HL-60 (cell line): ENCODE results near the genes DDIT4, NUDT13 and MYOZ1.

GRCh38 chr10:72070156-72070614 lies 18.2 kb downstream of the SPOCK2 start:
- RRBS, result no CpG with 5 or more reads among the region's 4 CpGs

DNA sequence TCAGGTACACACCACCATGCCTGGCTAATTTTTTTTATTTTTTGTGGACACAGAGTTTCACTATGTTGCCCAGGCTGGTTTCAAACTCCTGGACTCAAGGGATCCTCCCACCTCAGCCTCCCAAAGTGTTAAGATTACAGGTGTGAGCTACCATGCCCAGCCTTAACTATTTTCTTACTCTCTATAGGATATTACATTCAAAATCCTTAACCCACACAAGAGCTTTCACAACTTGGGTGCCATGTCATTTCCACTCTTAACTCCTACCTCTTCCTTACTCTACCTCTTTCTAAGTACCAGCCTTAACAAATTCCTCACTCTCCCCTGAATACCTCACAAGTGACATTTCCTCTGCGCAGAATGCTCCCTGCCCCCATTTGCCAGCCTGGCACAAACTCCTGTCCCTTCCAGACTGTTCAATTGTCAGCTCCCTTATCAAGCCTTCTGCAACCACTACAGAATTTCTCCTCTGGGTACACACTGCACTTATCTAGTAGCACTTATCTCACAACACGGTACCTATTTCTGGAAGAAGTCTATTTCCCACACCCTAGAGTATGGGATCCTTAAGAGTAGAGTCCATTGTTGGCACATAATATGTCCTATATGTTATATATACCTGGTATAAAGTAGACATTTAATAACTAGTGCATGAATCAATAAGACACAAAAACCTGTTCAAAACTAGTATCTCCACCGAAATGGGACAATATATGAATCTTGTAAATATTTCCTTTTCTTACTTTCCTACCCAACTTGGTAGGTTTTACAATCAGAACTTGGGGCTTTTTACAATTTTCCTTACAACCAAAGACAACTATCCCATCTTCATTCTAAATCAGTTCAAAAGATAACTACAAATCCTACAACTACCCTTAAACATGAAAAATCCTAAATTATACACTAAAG lies 39.1 kb upstream of the ANAPC16 start:
- RRBS, result no CpG with 5 or more reads among the region's 3 CpGs

GRCh38 chr10:72212952-72213501 lies 2.8 kb upstream of the ANAPC16 start:
- RRBS, result no CpG with 5 or more reads among the region's 2 CpGs

DNA sequence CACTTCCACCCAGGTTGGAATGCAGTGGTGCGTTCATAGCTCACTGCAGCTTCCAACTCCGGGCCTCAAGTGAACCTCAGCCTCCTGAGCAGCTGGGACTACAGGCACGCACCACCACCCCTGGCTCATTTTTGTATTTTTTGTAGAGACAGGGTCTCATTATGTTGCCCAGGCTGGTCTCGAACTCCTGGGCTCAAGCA lies 24.5 kb upstream of the DDIT4 start:
- RRBS, result no CpG with 5 or more reads among the region's 4 CpGs

- RRBS, result no CpG with 5 or more reads among the region's 4 CpGs
These were observed 12.2 kb upstream of the DDIT4 start for GRCh38 chr10:72261444-72262068.

DNA sequence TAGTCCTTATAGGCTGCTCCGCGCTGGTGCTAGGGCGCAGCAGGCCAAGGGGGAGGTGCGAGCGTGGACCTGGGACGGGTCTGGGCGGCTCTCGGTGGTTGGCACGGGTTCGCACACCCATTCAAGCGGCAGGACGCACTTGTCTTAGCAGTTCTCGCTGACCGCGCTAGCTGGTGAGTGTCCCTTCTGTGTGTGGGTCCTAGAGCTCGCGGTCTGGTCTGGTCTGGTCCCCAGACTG lies at the start of gene DDIT4:
DDIT4 (plus strand) TSS at position 37 of the 238 bp plus-strand sequence.
- RRBS, result no CpG with 5 or more reads among the region's 17 CpGs

DNA sequence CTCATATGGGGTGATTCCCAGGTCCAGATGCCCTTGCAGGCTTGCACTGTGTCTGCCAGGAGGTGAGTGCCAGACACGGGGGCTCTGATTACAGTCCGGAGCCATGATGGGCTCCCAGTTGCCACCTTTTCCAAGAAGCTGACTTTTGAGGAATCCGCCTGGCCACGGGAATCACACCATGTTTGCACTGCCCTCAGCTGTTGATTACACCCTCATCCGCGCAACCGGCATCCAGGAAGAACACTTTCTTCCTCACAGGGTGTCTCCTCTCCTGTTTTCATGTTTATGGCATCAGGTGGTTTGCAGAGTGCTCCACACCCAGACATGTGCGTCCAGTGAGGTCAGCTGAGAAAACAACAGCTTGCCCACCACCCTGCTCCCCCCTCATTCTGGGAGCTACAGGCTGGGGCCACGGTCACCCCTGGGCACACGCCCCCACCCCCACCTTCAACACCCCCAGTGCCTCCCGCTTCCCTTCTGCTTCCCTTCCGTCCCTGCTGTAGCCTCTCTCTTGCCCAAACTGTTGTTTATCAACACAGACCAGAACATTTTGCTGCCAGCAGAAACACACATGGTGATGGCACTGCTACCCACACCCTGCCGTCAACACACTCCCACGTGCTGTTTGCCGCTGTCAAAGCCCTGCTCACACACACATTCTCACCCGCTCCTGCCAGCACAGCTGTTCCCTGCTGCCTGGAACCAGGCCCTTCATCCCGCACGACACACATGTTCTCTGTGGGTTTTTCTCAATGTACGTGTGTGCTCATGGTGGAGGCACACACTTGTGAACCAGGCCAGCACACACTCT lies 35.8 kb downstream of the DDIT4 start:
- RRBS, result 80% methylated on average over 1 of the region's 19 CpGs

DNA sequence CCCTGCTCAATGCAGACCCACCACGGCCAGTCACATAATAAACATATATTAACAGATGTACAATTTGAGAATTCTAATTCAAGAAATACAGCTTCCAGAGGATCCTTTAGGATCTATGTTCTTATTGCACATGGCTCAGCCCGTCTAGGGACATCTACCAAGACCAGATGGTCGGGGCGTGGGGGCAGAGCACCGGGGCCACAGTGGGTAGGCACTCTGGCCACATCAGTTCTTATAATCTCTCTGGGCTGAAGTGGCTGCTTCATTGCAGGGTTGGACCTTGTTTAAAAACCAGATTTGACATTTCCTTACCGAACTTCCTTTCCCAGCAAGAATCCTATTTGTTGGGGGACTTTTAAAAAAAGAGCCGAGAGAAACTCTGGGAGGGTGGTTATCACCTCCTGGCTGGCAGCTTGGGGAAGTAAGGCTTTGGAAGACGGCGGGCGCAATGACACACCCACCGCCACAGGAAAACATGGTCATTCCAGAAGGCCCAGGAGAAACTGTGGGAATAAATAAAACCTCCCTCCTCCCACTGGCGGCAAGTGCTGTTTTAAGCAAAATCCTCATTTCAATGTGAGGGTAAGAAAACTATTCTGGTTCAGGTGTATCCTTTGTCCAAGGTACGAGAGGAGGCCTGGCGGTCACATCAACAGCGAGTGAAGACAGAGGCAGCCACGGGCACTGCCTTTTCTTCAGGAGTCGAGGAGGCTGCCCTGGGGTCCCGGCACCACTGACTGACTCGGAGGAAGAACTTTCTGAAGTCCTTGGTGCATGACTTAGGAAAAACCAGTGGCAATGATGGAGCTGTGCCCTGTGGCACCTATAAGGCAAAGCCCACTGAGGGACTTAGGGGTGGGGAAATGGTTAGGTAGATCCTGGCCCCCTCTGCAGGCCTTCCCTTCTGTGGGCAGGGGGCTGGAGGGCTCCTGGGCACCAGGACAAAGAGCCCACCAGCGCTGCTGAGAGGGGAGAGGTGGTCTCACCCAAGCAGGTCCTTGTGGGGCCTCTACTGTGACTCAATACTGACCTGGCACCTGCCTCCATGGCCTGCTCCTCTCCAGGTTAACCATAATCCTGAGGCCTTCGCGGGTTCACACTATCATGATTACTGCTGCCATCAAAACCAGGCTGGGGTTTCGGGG lies 21.5 kb downstream of the DNAJB12 start:
- RRBS, result no CpG with 5 or more reads among the region's 23 CpGs

- RRBS, result no CpG with 5 or more reads among the region's 8 CpGs
These were observed 95.4 kb upstream of the DNAJB12 start for GRCh38 chr10:72449929-72450665.

GRCh38 chr10:72605019-72605458 lies 20.8 kb downstream of the MICU1 start:
- RRBS, result no CpG with 5 or more reads among the region's 4 CpGs

DNA sequence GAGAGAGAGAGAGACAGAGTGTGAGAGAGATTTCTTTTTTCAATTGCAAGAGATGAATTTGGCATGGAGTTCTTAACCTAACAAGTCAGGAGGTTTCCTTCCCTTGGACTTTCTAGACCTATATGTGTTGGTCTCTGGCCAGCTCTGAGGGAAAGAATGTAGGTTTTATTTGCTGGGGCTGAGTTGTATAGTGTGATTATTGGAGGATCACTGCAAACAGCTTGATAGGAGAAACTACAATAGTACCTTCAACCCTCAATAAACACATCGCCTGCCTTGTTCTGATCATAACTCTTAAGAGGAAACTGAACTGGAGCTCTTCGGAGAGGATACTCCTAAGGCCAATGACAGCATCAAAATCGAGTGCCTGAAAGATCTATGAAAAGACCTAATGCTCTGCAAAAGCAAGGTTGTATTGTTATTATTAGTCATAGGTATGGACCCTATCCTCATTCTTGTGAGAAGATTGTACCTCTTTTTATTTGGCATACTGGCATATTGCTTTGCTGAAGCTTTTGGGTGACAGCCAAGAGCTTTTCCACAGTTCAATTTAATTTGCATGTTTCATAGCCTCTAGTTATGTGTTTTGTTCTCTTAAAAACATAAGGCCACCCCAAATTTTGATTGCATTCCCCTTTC lies 1.4 kb downstream of the MCU start:
- RRBS, result no CpG with 5 or more reads among the region's 3 CpGs

DNA sequence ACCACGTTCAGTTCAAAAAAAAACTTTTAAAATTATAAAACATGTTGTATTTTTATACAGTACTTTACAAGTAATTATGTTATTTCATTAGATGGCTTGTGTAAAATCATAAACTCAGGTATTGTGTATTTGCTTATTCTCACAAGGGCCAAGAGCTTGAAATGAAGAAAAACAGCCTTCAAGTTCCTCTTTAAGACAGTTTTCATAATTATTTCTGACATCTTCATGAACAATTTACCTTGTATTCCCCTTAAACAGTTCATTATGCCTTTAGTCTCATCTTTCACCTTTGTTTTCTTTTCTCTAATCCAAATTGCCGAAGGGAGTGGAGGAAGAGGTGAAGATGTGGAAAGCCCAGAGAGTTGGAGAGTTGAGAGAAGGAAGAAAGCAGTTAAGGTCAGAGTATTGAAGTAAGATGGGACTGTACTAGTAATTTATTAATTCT lies 16.0 kb downstream of the MCU start:
- RRBS, result no CpG with 5 or more reads among the region's 2 CpGs

GRCh38 chr10:72809491-72810256 lies 83.9 kb upstream of the OIT3 start:
- RRBS, result no CpG with 5 or more reads among the region's 4 CpGs

DNA sequence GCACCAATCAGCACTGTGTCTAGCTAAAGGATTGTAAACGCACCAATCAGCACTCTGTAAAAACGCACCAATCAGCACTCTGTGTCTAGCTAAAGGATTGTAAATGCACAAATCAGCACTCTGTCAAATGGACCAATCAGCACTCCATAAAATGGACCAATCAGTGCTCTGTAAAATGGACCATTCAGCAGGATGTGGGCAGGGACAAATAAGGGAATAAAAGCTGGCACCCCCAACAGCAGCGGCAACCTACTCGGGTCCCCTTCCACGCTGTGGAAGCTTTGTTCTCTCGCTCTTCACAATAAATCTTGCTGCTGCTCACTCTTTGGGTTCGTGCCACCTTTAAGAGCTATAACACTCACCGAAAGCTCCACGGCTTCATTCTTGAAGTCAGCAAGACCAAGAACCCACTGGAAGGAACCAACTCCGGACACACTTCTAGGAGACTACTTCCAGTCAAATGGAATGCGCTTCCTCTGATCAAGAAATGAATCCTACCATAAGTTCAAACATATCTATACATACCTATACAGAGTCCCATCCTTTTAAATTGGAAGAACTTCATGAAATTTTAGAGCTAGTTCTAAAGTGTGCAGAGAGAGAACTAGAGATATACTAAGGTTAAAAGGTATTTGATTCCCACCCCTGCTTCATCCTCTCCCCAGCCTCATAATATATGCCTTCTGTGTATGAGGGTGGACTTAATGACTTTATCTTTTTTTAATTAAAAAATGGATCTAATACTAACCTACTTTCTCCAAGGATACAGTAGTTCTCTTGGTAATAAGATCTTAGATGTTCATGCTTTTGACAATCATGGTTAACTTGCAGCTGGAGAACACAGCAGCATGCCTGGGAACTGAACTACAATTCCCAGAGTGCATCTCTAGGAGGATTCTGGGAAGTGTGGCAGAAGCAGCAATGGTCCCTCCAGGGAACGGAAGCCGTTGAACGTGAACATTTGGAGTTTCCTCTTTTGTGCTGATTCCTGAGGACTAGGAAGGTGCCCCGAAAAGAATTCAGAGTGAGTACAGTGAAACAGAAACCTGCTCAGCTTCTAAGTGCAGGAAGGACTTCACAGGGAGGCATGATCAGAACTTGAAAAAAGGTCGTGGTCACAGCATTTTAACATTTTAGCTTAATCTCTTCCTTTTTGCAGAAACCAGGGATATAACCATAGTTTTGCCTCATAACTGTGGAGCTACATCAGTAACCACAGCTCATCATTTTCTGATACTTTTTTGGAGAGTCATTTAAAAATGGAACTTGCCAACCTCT lies at the start of gene NUDT13:
NUDT13 (plus strand) TSS at position 912 of the 1,278 bp plus-strand sequence.
- RRBS, result no CpG with 5 or more reads among the region's 16 CpGs

GRCh38 chr10:73136523-73136887 lies 26.2 kb downstream of the NUDT13 start:
- RRBS, result no CpG with 5 or more reads among the region's 2 CpGs

DNA sequence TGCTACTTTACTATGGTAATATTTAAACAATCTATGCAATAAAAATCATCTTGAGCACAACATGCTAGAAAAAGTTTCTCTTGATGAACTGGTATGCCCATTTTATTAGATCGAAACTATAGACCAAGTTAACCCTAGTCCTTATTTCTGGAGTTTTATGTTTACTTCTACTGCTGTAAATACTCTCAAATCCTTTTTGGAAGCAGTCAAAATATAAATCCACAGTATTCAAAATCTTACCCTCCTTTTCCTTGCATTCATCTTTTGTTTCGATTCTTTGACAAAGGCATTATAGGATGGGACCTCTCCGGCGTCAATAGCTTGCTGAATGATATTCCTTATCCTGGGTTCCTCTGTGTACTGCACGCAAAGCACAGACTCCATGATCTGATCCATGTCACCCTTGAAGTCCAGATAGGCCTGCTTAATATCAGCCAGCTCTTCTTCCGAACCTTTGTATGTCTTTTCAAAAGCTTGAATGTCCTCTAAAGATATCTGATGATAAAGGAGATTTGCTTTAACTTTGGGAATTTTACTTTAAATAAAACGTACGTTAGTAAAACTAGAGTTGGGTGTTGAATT lies 1.3 kb downstream of the DNAJC9 start:
- RRBS, result no CpG with 5 or more reads among the region's 8 CpGs

GRCh38 chr10:73251269-73252130 lies 944 bp downstream of the MRPS16 start:
- RRBS, result no CpG with 5 or more reads among the region's 26 CpGs

GRCh38 chr10:73479128-73479949 lies 16.5 kb downstream of the PPP3CB start:
- RRBS, result no CpG with 5 or more reads among the region's 6 CpGs

DNA sequence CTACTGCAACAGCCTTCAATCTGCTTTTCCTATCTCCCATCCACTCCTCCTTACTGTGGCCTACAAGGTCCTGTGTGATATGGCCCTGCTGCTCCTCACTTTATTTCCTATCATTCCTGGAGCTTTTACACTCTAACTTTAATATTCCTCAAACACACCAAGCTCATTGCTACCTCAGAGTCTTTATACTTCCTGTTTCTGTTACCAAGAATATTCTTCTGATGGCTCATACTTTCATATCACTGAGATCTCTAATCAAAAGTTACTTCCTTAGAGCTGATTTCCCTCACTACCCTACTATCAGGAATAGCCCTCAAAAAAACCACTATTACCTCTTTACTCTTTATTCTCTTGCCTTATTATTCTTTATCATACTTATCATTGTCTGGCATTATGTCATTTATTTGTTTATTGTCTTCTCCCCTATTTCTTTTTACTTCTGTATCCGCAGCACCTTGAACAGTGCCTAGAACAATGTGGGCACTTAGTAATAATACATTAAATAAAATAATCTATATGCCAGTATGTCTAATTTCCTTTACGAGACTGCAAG lies 5.9 kb upstream of the PPP3CB start:
- RRBS, result no CpG with 5 or more reads among the region's 2 CpGs

DNA sequence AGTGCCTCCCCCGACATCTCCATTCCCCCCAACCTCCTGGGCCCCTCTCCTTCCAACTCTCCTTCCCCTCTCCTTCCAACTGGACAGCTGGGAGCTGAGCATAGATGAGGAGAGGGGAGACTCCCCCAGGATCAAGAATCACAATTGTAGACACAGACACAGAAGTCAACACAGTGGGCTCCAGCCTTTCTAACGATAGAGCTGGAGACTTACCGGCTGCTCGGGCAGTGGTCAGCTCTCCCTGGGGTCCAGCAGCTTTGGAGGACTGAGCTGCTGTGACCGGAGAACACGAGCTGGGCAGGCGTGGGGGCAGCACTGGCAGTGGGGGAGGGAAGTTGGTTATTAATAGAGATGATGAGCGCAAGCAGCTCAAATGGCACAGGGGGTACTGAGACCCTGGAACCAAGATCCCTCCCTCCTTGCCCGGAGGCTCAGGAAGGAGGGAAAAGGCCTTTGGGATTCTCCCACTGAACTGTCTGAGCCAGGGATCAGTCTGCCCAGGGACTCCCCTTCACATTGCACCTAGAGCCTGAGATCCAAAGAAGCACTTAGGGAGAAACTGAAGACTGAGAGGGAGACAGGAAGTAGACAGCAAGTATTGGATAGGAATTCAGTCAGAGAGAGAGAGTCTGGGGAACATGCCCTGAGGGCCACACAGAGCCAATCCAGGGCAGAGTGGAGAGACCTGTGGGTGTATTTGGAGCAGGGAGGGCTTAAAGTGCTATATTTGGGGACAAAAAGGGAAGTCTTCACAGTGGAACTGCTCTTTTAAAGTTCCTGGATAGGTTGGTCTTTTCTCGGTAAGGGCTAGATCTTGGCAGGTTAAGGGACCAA lies at the start of gene MYOZ1:
MYOZ1 (minus strand) TSS at position 277 of the 834 bp plus-strand sequence.
- RRBS, result 82% methylated on average over 5 of the region's 10 CpGs